Urinary bladder (tissue), 3 donors: ENCODE measurements around a stretch of chr11.

DNA sequence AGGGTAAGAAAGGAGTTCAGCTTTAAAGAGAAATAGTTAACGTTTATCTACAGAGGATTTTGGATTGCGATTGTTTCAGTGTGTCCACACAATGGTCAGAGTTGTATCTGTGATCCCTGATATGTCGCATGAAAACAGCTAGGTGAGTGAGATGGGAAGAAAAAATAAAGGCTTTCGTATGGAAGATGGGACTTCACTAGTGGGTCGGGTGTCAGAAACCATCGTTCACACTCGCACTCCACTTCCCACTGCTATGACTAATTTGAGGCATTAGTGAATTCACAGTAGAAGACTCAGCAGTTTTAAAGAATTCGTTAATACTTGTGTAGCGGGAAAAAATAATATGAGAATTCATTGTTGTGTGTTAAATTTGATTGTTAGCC is 1.6 kb downstream of the APLP2 start:
- PRO-cap: no peak
- RAMPAGE, long total RNA: no peak

GRCh38 chr11:130121405-130122048 is 38.1 kb upstream of the ST14 start:
- PRO-cap: no peak
- RAMPAGE, long total RNA: no peak

DNA sequence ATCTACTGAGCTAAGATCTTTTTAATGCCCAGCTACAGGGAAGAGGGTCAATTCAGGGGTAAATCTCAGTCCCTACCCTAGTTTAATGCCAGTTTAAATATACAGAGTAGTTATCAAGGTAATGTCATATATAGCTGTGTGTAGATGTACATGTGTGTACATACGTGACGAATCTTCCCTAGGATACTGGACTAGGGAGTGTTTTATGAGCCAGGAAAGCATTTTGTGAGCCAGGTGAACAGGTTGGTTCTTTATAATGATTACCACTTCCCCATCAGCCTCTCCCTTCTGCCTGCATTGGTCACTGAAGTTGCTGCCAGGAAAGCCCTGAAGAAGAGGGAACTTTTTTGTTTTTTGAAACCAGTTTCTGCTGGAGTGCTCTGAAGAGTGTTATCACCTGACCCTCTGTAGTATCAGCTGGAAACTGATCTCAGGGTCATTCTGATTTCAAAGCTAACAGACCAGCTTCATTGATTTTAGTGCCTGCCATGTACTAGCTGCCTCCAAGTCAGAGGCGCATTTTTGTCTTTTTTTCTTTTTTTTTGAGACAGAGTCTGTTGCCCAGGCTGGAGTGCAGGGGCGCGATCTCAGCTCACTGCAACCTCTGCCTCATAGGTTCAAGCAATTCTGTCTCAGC is 14.2 kb upstream of the ST14 start:
- PRO-cap: no peak
- RAMPAGE, long total RNA: no peak

GRCh38 chr11:130163244-130164240 is 4.0 kb downstream of the ST14 start:
- PRO-cap: no peak
- RAMPAGE, long total RNA: no peak

DNA sequence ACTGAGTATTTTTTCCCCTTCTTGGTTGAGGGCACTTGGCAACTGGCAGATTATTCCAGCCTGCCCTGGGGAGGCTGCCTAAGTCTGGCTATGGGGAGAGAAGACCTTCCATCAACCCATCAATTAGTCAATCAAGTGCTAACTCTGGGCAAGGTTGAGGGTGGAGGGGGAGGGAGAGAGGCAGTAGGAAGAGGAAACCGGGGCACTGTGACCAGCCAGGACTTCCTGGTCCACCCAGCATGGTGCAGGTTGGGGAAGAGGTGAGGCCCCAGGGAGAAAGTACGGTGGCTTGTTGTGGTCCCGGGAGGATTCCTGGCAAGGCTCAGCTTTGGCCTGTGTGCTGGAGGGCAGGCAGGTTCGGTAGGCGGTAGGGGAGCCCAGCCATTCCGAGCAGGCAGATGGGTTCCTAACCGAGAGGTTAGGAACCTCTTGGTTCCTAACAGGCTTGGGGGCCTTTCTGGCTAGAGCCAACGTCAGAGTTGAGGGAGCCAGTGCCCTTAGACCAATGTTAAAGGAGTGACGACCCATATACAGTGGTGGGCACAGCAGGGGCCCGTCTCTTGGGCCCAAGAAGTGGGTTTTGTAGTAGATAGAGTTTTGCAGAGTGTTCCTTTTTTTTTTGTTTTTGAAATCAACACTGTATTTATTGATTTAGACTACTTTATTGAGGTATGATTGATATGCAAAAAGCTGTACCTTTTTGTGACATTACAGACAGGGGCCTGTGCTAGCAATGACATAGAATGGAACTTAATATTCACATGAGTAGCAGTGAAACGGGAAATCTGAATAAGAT is 10.9 kb downstream of the ST14 start:
- PRO-cap: no peak
- RAMPAGE, long total RNA: no peak

DNA sequence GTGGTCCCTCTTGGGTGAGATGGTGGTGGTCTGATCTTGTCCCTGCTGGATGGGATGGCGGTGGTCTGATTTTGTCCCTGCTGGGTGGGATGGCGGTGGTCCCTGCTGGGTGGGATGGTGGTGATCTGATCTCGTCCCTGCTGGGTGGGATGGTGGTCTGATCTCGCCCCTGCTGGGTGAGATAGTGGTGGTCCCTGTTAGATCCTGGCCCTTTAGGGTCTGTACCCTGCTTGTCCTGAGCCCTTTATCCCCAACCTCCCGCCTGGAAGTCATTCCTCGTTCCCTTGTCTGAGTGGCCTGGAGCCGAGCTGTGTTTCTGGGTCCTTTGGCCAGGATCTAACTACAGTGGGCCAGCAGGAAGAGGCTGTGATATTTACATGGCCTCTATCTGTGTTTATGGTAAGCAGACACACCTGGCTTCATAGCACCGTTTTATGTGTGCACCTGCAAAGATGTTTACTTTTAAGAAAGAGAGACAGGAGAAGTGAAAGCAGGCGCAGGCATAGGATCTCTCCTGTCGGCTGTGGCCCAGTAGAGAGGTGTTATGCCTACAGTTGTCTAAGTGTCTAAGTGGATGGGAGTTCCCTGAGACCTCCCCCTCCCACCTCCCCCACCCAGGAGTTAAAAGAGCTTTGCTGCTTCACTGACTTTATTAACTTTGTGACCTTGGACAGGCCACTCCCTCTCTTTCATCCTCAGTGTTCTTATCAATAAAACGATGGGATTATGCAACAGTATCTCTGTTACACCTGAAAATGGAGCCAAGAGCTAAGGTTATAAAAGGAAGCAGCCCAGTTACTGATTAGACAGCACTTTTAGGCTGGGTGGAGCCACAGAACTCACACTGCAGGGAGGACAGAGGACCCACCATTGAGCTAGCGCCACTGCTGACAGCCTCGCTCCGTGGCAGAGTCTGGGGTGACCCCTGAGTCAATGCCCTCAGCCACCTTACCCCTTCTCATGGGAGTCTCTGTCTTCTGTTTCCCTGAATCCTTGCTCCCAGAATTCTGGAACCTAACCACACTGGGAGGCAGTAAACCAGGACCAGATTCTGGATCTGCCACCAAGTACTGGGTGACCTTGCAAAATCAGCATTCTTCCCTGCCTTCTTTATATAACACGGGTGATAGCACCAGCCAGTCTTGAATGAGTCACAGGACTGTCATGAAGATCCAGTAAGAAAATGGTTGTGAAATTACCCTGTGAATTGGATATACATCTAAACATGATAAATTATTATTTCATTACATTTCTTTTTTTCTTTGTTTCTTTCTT is 21.9 kb downstream of the ST14 start:
- PRO-cap: no peak
- RAMPAGE, long total RNA: no peak

DNA sequence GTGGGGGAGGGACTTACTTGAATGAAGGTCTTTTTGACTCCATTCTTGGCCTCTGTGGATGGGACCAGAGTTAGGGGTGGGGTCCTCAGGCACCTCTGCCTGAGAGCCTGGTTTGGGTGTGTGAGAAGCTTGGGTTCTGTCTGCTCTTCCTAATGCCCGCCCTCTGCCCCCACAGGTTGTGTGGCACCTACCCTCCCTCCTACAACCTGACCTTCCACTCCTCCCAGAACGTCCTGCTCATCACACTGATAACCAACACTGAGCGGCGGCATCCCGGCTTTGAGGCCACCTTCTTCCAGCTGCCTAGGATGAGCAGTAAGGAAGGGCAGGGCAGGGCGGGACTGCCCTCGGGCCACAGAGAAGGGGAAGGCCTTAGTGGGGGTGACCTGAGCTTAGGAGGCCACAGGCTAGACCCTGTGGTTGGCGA is 34.4 kb downstream of the ST14 start:
- PRO-cap: no peak
- RAMPAGE, long total RNA: no peak

GRCh38 chr11:130314974-130315143 is 142 bp upstream of the ZBTB44 start:
- PRO-cap: bidirectional peak, plus-strand start at chr11:130315084, minus-strand start at chr11:130314890
- RAMPAGE, long total RNA: no peak

GRCh38 chr11:130315144-130315407 is 359 bp upstream of the ZBTB44 start:
- PRO-cap: no peak
- RAMPAGE, long total RNA: no peak

DNA sequence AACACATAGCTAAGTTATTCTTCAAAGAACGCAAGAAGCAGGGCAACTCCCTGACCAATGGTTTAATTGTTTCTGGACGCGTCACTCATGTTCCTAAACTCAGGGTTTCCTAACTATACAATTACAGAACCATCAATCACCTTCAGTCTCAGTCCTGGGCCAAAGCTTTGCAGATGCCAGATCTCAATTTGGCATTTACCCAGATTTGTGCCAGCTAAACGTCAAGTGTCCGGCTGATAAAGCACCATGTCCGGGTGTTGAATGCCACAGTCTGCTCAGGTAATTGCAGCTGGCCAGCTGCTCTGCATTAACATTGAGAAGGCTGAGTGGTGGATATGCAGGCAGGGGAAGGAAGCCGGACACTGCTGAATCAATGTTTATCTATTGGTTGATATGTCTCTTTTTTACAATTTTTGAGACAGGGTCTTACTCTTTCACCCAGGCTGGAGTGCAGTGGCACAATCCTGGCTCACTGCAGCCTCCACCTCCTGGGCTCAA is 38.0 kb downstream of the ADAMTS8 start:
- PRO-cap: no peak
- RAMPAGE, long total RNA: no peak

GRCh38 chr11:130457736-130458183 is 9.3 kb downstream of the ADAMTS15 start:
- PRO-cap: no peak
- RAMPAGE, long total RNA: no peak

GRCh38 chr11:130477872-130478141 is 29.4 kb downstream of the ADAMTS15 start:
- PRO-cap: no peak
- RAMPAGE, long total RNA: no peak

- PRO-cap: no peak
- RAMPAGE, long total RNA: no peak
Measured at GRCh38 chr11:130653644-130654166, 205.3 kb downstream of the ADAMTS15 start.

DNA sequence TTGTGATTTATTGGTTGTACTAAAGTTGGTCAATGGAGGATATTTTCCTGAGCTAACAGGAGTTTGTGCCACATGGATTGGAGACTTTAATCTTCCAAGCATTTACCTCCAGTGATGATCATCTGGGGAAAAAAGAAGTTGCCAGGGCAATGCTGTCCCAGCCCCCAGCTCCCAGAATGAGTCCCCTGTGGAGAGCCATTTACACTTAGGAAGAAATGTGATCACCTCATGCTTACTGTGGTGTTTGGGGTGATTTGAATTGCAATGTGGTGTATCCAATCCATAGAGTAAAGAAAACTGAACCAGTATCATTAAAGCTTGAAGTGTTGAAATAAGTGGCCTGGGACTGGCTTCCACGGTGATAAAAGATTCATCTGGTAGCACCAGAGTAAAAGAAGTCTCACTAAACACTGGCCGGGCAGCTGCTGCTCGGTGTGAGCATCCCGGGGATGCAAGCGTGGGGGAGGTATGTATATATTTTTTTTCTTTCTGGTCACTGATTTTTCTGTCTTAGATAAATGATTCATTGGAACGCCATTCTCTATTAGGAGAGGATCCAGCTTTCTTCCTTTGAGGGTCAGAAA is 117.2 kb upstream of the NTM start:
- PRO-cap: no peak
- RAMPAGE, long total RNA: no peak

DNA sequence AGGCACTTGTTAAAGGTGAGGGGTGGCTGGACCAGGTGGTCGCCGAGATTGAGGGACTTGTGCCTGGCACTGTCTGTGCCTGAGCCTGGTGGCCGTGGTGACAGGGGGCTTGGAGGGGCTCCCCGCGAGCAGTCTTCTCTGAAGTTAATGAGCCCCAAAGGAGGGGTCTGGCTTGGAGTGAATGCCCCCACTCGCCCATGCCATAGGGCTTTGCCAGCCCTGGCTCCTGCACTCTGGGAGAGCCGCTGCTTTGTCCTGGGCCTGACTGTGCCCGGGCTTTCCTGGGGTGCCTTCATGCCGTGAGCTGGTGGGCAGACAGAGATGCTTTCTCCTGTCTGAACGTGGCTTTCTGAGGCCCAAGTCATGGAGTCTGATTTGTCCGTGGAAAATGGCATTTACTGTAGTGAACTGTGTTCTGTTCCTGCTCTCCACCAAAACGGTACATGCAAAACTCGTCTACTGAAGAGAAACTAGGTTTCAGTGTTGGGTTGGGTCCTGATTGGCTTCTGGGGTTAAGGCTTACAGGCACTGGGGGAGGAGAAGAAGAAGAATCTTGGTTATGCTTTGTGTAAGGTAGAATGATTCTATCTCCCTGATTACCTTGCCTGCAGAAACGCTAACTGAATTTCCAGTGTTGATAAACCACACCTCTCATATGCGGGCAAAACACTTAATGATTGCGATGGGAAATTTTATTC is 541.6 kb downstream of the NTM start:
- PRO-cap: no peak
- RAMPAGE, long total RNA: no peak

GRCh38 chr11:132024432-132024892 is 654.0 kb downstream of the NTM start:
- PRO-cap: unidirectional peak, plus-strand start at chr11:132024834
- RAMPAGE, long total RNA: no peak

GRCh38 chr11:133520622-133521205 is 11.6 kb downstream of the OPCML start:
- PRO-cap: no peak
- RAMPAGE, long total RNA: no peak

GRCh38 chr11:133919411-133920325 is 37.1 kb downstream of the IGSF9B start:
- PRO-cap: no peak
- RAMPAGE, long total RNA: no peak

GRCh38 chr11:133981026-133981582 is 24.3 kb upstream of the IGSF9B start:
- PRO-cap: bidirectional peak, plus-strand start at chr11:133981378, minus-strand start at chr11:133981250
- RAMPAGE, long total RNA: no peak

- PRO-cap: bidirectional peak, plus-strand start at chr11:134039424, minus-strand start at chr11:134039340
- RAMPAGE, long total RNA: no peak
Measured at GRCh38 chr11:134039184-134039693, 29.6 kb upstream of the JAM3 start.